ENCODE measurements around a stretch of chr12.

GRCh38 chr12:120546295-120546838, 12.2 kb downstream of the RNF10 start:
- PRO-cap, result no peak
CAGE:
- cytosol, long polyA plus RNA, result no peak
- long polyA plus RNA, result no peak
- nucleus, long polyA plus RNA, result no peak

- PRO-cap, result unidirectional peak, minus-strand start at chr12:120711141
CAGE:
- cytosol, long polyA plus RNA, result no peak
- long polyA plus RNA, result no peak
- nucleus, long polyA plus RNA, result no peak
Measured at GRCh38 chr12:120710833-120711285, 601 bp downstream of the UNC119B start.

- PRO-cap, result no peak
CAGE:
- cytosol, long polyA plus RNA, result no peak
- long polyA plus RNA, result no peak
- nucleus, long polyA plus RNA, result no peak
Measured at GRCh38 chr12:120742092-120742464, 16.5 kb downstream of the ACADS start.

DNA sequence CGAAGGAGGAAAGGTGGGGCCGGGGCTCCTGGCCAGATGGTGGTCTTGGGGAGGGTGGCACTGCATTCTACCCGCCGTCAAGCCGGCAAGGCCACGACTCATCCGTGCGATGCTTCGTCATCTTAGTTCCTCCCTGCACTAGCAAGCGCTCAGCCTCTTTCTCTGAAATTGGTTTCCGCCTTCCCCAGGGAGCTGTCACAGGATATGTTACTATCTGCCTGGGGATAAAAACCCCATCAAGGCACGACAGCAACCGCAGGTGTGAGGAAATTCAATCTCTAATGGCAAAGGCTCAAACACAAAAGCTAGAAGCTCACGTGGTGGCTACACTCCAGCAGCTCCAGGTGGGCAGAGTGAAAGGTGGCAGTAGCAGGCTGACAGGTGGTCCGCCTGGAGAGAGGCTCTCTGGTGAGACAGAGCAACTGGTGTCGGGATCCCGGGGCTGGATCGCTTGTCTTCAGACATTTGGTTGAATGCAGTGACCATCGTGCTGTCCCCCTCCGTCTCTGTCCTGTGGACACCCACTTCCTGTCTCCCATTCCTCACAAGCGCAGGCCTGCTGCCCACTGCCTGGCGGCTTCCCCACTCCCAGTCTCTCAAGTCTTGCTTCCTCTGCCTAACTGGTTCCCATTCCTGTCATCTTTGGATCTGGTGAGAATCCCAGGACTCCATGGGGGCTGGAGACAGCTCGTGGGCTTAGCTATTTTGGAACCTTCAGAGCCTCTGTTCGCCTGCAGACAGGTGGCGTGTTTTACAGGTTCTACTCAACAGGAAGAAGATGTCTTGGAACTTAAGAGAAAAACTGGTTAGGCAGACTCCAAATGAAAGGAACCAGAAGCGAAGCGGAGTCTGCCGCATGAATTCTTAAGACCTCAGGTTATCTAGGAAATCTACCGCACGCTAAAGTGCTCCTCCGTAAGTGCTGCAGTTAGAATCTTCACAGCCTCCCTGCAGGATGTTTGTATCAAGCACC, 34.4 kb downstream of the ACADS start:
- PRO-cap, result no peak
CAGE:
- cytosol, long polyA plus RNA, result no peak
- long polyA plus RNA, result no peak
- nucleus, long polyA plus RNA, result no peak

DNA sequence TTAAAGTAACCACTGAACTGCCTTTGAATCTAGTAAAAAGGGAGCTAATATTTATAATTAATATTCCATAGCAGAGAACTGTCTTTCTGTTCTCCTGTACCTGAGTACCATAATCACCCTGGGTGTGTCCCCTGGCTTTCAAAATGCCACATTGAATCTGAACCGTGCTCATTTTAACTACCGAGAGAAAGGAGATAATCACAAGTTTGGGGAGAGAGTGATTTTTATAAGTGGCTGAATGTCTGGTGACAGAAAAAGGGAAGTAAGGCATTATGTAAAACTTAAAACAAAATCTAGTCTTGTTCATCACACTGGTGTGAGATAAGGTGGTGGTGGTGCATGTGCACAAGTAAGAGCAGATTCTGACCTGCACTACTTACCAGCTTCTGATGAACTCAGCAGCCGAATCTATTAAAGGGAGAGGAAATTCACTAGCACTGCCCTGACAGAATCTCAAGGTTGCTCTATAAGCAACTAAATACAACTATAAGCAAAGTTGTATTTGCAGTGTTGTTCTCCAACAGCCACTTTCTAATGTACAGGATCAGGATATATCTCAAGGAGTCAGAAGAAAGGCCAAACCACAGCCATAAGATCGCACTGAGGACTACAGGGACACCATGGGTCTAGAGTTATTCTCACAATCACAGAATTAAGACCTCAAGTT, 56.3 kb downstream of the SPPL3 start:
- PRO-cap, result no peak
CAGE:
- cytosol, long polyA plus RNA, result no peak
- long polyA plus RNA, result no peak
- nucleus, long polyA plus RNA, result no peak

DNA sequence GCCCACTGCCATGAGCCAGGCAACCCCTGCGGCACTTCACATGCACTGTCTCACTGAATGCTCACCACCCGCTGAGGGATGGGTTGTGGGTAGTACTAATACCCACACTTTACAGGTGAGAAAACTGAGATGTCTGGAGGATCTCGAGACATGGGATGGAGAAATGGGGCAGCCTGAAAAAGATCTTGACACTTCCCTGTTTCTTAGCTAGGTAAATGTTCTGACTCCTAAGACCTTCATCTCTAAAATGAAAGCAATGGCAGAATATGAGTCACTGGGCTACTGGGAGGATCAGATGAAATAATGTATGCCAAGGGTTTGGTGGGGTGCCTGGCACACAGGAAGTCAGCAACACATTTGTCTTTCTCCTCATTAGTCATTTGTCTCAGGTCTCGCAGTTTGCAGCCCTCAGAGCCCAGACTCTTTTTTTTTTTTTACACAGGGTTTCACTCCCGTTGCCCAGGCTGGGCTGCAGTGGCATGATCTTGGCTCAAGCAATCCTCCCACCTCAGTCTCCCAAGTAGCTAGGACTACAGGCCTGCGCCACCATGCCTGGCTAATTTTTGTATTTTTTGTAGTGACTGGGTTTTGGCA, 5.2 kb downstream of the OASL start:
- PRO-cap, result no peak
CAGE:
- cytosol, long polyA plus RNA, result no peak
- long polyA plus RNA, result no peak
- nucleus, long polyA plus RNA, result no peak

DNA sequence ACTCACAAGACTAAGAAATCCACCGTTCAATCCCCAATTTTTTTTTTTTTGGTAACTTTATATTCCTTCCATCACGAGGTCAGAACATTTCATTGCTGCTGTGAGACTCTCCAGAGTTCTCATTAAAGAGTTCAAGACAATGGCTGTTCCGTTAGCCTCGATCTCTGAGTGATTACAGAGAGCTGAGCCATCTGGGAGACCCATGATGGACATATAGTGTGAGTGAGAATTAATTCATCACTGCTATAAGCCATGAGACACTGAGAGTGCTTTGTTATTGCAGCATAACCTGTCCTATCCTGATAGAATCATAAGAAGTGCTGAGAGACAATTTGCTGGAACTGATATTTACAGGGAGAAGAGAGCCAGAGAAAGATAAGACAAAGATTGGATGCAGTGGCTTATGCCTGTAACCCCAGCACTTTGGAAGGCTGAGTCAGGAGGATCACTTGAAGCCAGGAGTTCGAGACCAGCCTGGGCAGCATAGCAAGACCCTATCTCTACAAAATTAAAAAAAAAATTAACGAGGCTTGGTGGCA, 3.1 kb upstream of the P2RX7 start:
- PRO-cap, result no peak
CAGE:
- cytosol, long polyA plus RNA, result no peak
- long polyA plus RNA, result no peak
- nucleus, long polyA plus RNA, result no peak

- PRO-cap, result no peak
CAGE:
- cytosol, long polyA plus RNA, result no peak
- long polyA plus RNA, result no peak
- nucleus, long polyA plus RNA, result no peak
Measured at GRCh38 chr12:121217076-121217614, 7.2 kb downstream of the P2RX4 start.

- PRO-cap, result no peak
CAGE:
- cytosol, long polyA plus RNA, result no peak
- long polyA plus RNA, result no peak
- nucleus, long polyA plus RNA, result no peak
Measured at GRCh38 chr12:121218557-121219034, 8.7 kb downstream of the P2RX4 start.

GRCh38 chr12:121233312-121234176, 23.6 kb downstream of the P2RX4 start:
- PRO-cap, result no peak
CAGE:
- cytosol, long polyA plus RNA, result no peak
- long polyA plus RNA, result no peak
- nucleus, long polyA plus RNA, result no peak

GRCh38 chr12:121241152-121241739, 31.3 kb downstream of the P2RX4 start:
- PRO-cap, result no peak
CAGE:
- cytosol, long polyA plus RNA, result no peak
- long polyA plus RNA, result no peak
- nucleus, long polyA plus RNA, result no peak

DNA sequence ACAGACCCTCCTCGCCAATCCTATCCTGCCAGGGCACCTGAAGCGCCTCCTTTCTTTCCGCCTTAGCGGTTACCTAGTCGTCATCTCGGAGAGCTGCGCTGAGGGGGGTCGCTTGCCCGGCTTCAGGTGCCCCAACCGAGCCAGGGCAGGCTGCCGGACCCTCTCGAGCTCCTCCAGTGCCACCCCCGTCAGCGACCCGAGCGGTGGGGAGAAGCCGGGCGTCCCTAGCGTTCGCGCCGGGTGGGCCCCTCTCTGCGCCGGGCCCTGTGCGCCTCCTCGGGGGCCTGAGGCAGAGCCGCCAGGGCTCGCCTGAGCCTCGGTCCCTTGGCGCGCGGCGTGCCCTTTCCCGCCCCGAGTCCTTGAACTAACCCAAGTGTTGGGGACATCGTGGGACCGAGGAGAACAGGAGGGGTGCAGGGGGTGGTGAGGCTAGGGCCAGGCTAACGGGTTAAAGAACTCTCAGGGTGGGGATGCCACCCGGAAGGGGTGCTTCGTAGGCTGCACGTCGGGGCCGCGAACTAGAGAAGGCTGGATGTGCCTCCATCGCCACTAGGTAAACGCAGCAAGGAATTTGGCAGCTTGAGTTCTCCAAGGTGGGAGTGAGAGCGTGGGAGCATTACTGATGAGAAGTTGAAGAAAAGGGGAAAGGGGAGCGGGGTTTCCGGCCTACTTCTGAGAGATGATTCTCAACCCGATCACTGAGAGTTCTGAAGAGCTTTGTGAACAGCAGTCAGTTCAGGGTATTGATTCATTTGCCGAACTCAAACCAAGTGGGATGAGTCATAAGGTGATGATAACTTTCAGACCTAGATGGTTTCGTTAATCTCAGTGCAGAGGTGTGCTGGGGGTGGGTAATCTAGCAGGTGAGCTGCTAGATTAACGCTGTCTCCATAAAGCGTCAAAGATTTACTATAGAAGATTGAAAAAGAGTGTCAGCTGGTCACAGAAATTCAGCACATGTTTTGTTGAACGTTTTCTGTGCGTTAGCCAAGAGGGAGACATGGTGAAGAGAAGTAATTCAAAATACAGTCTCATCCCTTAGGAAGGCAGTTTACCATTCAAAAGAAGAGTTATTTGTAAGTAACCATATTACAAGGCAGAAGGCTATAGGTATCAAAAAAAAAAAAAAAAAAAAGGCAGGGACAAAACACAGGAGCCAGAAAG, 704 bp downstream of the RNF34 start:
- PRO-cap, result no peak
CAGE:
- cytosol, long polyA plus RNA, result no peak
- long polyA plus RNA, result no peak
- nucleus, long polyA plus RNA, result start-site peak on the plus strand centred at position 476 of the sequence, 181 bp wide, 10 and 20 reads in 2 replicates

DNA sequence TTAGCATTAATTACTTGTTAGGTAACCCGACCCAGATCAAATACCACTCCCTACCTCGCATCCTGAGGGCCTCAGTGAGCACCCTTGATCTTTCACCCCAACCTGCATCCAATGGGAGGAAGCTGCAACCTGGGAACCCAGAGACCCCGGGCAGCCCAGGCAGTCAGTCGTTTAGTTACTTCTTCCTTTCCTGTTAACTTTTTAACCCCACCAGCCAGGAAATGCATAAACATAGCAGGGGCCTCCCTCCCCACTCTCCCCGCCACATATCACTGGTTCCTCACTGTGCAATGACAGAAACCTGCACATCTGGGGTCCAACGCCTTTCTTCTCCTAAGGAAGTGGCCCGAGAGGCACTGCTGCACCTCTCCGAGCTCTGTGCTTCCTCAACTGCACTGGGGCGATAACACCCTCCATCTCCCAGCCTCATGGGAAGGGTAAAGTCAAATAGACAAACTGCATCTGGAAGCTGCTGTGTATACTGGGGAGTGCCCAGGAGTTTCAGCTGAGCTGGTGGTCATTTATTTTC, 89.9 kb downstream of the KDM2B start:
- PRO-cap, result no peak
CAGE:
- cytosol, long polyA plus RNA, result no peak
- long polyA plus RNA, result no peak
- nucleus, long polyA plus RNA, result no peak

GRCh38 chr12:121536335-121536880, 44.4 kb downstream of the KDM2B start:
- PRO-cap, result no peak
CAGE:
- cytosol, long polyA plus RNA, result no peak
- long polyA plus RNA, result no peak
- nucleus, long polyA plus RNA, result no peak

DNA sequence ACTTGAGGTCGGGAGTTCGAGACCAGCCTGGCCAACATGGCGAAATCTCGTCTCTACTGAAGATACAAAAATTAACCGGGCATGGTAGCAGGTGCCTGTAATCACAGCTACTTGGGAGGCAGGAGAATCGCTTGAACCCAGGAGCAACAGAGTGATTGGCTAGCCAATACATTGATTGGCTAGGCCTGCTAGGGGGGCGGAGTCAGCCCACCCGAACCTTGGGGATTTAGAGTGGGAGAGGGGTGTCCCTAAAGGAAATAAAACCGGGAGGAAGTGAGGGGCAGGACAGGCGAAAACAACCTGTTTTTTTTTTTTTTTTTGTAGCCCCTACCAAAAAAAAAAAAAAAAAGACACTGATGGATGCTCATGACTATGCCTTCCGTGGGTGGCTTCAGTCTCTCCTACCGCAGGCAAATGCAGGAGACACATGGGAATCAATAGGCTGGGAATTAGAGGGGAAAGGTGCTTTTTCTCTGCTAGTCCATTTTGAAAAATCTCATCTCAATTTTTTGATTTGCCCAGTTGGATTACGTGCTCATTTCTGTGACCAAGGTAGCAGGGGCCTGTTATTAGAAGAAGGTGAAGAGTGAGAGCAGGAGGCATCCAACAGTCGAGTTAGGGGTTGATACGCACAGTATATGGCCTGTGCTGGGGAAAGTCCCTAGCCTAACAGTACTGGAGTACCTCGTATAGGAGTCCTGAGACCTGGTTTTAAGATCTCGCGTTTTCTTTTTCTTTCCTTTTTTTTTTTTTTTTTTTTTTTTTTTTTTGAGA, 4.7 kb downstream of the MORN3 start:
- PRO-cap, result no peak
CAGE:
- cytosol, long polyA plus RNA, result no peak
- long polyA plus RNA, result no peak
- nucleus, long polyA plus RNA, result no peak

DNA sequence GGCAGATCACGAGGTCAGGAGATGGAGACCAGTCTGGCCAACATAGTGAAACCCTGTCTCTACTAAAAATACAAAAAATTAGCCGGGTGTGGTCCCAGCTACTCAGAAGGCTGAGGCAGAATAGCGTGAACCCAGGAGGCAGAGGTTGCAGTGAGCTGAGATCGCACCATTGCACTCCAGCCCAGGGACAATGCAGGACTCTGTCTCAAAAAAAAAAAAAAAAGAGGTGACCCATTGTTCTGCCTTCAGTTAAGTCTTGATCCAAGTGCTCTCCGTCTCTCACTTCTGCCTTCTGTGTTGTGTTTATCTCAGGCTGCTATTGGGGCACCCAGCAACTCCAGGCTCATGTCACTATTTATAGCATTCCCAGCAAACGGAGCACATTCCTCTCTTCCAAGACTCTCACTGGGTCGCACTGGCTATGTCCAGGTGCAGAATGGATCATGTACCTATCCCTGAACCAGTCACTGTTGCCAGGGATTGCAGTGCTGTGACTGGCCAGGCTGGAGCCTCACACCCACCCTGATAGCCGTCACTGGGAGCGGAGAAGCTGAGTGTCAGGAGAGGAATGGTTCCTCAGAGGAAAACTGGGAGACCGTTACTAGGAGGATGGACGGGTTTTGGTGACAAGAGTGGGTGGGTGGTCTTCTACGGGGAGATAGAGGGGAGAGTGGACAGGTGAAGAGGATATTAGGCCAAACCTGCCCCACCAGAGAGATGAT, 31.3 kb downstream of the RHOF start:
- PRO-cap, result no peak
CAGE:
- cytosol, long polyA plus RNA, result no peak
- long polyA plus RNA, result no peak
- nucleus, long polyA plus RNA, result no peak

GRCh38 chr12:121792695-121793395, 643 bp downstream of the RHOF start:
- PRO-cap, result no peak
CAGE:
- cytosol, long polyA plus RNA, result no peak
- long polyA plus RNA, result no peak
- nucleus, long polyA plus RNA, result no peak

DNA sequence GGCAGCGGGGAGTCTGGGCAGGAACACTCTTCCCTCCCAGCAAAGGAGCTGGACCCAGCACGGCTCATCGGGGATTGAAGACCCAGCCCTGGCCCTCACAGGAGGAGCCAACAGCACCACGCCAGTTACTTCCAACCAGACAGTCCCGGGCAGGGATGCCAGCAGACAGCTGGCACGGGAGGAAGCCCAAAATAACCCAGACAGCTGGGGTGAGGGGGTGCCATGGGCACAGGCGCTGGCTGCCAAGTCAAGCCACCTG, 4.3 kb upstream of the RHOF start:
- PRO-cap, result no peak
CAGE:
- cytosol, long polyA plus RNA, result no peak
- long polyA plus RNA, result no peak
- nucleus, long polyA plus RNA, result no peak

DNA sequence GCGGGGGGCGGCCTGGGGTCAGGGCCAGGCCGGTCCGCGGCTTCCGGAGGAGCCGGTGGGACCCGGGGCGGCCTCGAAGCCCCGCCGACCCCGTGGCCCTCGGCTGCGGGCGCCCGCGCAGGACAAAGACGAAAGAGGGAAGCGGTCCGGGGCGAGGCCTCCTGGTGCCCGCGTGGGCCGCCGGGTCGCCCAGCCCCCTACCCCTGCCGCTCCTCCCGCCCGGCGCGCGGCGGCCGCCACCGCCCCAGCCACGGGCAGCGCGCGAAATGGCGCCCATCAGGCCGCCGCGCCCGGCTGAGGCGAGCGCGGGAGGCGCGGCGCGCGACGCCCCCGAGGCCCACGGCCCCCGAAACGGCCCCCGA, 3.4 kb upstream of the SETD1B start:
- PRO-cap, result bidirectional peak, plus-strand start at position 275 of the sequence, minus-strand start at position 124 of the sequence
CAGE:
- cytosol, long polyA plus RNA, result no peak
- long polyA plus RNA, result no peak
- nucleus, long polyA plus RNA, result no peak

- PRO-cap, result no peak
CAGE:
- cytosol, long polyA plus RNA, result no peak
- long polyA plus RNA, result no peak
- nucleus, long polyA plus RNA, result no peak
Measured at GRCh38 chr12:121807018-121807593, 3.3 kb downstream of the SETD1B start.